Jurkat, Clone E6-1 (cell line): ENCODE measurements around a stretch of chr1.

DNA sequence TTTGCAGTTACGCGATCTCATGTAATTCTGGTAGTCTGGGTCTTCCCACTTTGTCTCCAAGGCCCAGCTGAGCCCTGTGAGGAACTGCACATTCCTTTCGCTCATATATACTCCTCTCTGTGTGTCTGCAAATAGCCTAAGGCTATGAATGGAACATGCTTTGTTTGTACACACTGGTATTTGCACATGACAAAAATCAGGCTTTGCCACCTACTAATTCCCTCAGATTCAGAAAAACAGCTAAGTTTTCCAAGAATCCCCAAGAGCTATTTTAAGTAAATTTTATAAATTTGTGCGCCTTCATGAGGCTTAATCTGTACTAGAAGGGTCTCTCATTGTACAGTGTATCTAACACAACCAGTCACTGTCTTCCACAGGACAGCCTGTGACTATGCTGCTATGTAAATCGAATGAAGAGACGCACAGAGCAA is 87.2 kb downstream of the SIPA1L2 start:
- RRBS: no CpG with 5 or more reads among the region's 6 CpGs

- RRBS: no CpG with 5 or more reads among the region's 3 CpGs
Observed at GRCh38 chr1:232624819-232625163, 5.1 kb downstream of the SIPA1L2 start.

DNA sequence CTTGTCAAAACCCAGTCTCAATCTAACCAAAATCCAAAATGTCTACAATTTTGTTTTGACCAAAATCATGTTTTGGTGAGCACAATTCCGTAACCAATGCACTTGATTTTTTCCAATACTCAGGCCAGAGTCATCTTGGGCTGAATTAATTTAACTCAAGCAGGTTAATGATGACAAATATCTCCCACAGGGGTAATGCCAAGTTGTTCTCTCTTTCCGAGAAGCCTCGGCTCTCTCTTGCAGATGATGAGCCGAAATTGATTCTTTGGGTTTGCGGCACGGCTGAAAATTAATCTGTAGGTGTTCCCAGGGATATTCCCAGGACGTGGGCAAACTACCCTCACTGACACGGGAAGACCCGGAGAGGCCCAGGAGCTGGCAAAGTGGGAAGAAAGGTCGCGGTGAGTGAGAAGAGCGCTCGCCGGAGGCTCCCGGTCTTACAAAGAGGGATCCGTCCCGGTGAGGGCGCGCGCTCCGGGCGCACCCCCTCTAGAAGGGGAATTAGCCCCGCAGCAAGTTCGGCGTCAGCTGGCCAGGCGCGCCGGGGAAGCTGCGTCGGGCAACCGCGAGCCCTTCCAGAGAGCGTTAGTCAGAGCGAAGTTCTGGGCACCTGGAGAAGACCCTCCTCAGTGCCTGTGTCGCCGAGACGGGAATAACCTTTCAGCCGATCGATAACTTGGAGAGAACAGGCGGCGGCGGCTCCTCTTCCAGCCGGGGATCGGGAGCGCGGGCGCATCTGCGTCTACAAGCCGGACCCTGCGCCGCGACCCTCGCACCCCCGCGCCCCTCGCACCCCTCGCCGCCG is 785 bp downstream of the SIPA1L2 start:
- RRBS: 2% methylated on average over 14 of the region's 59 CpGs

DNA sequence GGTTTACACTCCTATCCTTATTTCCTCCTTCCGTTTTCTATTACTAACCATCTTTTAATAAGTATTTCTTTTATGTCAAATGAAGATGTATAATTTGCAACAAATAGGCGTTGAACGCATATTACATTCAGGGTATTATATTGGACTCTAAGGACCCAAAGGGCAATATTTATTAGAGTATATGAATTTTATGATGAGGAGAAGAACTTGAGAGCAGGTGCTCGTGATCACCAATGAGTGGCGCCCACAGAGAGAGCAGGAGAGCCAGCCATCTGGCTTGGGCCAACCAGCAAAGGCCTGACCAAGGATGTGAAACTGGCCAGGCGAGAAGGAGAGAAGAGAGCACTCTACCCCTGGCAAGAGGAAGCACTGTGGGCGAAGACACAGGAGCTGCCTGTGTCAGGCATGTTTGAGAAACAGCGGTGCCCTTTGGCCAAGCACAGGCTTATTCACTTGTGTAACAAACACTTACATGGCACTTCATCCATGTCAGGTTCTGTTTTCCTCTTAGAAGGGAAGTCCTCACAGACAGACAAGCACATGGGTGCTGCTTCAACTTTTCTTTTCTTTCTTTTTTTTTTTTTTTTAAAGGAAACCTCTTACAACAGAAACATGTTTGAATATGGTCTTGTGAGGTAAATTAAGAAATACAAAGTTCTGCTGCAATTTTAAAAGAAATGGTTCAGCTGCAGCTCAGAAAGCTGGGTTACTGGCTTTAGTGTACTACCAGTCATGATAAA is 4.2 kb upstream of the SIPA1L2 start:
- RRBS: no CpG with 5 or more reads among the region's 8 CpGs

DNA sequence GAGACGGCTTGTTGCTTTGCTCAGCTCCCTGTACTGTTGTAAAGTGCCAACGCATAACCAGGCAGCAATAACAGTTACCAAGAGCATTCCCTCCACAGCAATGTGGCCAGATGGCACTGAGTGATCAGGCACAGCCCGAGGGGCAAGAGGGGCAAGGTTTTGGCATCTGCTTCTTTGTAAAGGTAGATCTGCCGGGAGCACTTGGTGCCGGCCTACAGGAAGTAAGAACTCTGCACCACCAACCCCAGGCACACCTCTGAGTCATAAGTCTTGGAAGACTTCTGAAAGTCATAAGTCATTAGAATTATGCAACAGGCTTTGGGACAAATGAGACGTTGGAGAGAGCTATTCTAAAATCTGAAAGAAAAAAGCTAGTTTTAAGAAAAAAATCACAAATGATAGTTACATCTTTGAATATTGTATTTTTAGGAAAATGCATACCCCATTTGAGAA is 37.9 kb upstream of the MAP10 start:
- RRBS: no CpG with 5 or more reads among the region's 6 CpGs

DNA sequence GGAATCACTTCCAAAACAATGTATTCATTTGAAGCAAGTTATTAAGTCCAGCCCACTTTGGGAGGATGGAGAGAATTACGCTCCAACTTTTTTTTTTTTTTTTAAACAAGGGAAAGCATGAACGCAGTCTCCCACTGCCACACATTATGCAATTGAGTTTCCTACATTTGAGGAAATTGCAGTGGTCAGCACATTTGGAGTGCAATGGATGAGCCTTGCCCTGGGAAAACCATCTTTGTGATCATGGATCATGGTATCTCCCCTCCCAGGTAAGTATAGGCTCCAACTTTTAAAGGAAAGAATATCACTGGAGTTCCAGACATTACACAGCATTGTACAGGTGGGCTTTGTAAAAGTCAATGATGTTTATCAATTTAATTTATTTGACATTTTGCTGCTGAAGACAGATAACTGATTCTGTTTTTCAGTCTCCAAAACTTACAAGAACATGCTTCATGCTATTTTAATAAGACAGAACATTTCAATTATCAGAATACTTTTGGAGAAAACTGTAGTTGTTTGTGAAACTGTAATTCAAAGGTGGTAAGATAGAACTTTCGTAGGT is 26.8 kb downstream of the MAP10 start:
- RRBS: no CpG with 5 or more reads among the region's 3 CpGs

GRCh38 chr1:233112611-233113580 is 162.5 kb downstream of the NTPCR start:
- RRBS: no CpG with 5 or more reads among the region's 10 CpGs

DNA sequence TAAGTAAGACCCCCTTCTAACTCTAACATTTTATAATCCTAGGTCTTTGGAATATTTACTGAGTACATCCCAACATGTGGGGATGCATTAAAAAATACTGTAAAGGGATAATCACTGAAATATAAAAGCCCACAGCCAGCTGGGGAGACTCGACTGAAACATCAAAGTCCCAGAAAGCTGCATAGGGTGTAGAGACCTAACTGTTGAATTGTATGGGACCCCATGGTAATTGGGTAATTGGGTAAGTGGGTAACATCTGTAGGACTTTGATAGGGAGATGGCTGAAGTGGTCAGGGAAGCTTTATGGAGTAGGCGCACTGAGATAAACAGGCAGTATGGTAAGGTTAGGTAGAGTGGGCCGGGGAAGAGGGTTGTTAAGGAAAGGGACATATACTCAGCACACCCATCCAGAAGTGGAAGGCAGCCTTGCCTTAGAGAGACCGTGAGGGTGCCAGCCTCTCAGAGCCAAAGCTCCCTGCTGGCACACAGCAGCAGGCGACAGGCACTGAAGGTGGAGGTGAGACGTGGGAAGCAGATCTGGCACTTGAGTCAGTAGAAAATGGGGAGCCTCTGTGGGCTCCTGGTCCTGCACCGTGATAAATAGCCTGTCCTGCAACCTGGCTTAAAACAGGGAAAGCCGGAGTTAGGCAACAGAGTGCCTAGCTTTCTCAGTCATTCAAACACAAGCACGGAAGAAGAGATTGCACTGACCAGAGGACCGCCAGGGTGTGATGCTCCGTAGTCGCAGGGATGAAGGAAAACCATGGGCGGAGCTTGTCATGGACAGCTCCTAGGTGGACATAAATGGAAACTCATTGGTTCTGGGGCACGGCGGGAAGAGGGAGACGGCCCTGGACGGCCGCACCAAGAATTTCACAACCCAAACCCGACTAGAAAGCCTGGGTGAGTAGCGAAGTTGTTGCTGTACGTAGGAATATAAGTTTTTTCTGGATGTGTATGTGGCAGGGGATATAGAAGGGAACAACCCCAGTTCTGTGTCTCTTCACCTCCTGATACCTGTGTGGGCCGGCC is 15.4 kb downstream of the KCNK1 start:
- RRBS: no CpG with 5 or more reads among the region's 22 CpGs

- RRBS: no CpG with 5 or more reads among the region's 12 CpGs
Observed at GRCh38 chr1:234474592-234475459, 4.2 kb downstream of the TARBP1 start.

- RRBS: no CpG with 5 or more reads among the region's 5 CpGs
Observed at GRCh38 chr1:234509649-234510348, 30.8 kb upstream of the TARBP1 start.

DNA sequence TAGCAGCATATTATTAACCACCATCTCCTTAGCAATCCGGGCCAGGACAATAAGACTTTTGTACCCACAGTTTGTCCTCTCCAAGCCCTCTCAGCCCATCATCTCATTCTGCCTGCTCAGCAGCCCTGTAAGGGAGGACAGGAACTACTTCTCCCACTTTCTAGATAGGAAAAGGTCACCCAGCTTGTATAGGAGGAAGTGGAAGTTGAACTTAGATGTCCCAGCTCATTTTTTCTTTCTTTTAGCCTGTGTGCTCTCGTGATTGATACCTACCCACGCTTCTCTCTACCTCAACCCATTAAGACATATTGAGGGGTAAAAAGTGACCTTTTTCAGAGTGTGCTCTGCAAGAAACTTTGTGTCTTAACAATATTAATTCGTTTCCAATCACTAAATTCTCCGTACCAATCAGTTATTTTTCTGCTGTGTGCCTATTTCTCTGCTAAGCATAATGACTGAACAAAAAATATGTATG is 49.6 kb upstream of the TARBP1 start:
- RRBS: no CpG with 5 or more reads among the region's 5 CpGs

DNA sequence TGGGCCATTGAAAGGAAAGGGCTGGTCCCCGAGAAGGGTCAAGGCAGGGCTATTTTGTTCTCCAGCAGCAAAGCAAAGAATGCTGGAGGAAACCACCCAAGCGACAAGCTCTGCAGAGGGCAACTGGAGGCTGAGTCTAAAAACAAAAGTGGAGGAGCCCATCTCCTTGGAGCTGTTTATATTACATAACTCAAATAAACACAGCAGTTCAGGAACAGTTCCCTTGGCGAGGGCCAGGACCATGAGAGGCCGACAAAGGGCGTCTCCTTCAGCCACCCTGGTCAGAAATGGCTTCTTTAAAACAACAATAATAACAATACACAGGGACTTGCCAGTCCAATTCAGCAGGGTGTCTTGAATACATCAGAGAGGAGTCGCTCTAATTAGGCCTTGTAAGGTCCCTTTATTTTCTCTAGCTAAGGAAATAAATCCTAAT is 56.8 kb upstream of the TARBP1 start:
- RRBS: no CpG with 5 or more reads among the region's 6 CpGs

GRCh38 chr1:234542446-234542980 is 63.5 kb upstream of the TARBP1 start:
- RRBS: no CpG with 5 or more reads among the region's 7 CpGs

DNA sequence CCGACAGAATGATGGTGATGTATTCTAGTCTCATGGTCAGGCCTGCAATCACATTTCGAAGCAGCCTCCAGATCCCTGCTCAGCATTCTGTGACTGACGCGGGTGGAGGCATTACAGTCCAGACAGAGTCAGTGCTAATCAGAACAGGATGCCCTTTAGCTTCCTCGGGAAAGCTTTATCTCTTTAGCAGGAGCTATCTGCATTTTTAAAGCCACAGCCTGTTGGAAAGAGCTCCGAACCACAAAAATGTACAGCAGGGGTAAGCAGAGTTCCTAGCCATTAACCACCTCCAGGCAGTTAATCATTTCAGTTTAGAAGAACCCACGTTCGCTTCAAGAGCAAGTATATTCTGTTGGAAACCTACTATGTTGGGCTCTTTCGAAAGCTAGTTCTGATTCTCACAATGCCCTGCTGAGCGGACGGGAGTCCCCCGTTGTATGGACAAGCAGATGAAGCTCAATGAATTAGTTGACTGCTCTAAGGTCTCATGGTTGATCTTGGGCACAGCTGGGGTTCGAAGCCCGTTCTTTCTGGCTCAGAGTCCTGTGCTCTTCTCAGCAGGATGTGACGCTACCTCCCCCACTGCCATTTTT is 56.4 kb downstream of the IRF2BP2 start:
- RRBS: no CpG with 5 or more reads among the region's 15 CpGs

DNA sequence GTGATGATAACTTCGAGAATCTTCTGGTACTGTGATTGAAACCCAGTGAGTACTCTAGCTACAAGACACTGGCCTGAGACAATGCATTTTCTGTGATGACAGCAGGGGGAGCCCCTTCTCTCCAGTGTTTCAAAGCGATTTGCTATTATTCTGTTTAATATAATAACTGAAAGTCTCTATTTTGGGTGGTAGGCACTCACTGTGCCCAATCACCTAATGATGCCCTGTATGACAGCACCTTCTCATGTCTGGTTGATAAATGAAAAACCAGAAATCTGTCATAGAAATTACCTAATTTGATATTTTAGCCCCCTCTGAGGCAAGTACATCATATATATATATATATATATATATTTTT is 12.0 kb downstream of the IRF2BP2 start:
- RRBS: no CpG with 5 or more reads among the region's 2 CpGs

- RRBS: 2% methylated on average over 20 of the region's 65 CpGs
Observed at GRCh38 chr1:234607971-234608888, 1.7 kb downstream of the IRF2BP2 start.

DNA sequence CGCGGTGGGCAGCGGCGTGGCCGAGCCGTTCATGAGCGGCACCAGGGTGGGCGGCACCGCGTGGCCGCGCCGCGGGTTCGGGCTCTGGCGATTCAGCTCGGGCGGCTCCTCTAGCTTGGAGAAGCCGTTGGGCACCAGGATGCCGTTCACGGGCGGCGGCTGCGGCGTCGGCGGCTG is 1.2 kb downstream of the IRF2BP2 start:
- RRBS: no CpG with 5 or more reads among the region's 27 CpGs

DNA sequence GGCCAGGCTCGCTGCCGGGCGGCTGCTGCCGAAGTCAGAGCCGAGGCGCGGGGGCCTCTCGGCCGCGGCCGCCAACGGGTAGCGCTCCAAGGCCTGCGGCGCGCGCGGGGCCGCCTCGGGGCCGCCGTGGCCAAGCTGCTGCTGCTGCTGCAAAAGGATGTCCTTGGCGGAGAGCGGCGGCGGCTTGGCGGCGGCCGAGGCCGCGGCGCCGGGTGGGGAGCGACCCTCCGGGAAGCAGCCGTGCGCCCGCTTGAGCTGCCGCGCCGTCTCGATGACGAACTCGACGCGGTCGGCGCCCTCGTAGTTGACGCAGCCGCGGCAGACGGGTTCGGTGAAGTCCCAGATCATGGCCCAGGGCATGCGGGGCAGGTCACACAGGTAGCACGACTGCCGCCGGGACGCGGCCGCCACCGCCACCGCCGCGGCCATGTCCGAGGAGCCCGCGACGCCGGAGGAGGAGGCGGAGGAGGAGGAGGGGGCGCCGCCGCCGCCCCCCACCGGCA is 861 bp downstream of the IRF2BP2 start:
- RRBS: 1% methylated on average over 19 of the region's 76 CpGs

DNA sequence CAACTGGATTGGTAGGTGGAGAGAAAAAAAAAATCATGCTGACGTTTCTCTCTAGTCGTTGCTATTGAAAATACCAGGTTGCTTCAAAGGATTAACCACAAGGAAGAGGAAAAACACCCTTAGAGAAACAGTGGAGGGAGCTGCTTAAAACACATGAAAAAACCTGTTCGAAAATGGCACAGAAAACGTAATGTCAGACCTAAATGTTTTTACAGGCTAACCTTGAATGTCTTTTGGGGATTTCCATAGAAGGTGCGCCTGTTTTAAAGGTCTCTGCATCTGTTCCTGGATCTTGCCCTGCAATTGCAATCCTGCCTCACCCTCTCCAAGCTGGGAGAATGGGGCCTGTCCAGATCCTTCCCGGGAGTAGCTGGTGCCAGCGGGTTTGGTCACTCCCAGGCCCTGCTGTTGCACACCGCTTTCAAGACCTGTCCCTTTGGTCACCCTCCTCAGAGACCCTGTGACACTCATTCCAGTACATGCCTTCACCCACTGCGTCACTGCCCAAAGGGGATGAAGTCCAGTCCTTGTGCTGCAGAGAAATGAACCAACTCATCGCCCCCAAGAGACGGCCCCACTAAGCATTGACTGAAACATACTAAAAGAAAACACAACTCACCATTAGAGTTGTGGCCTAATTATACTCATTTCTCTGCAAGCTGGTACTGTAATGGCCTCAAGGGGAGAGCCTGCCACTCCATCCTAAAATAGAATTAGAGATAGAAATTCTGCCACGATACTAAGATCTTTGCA is 1.8 kb upstream of the IRF2BP2 start:
- RRBS: no CpG with 5 or more reads among the region's 12 CpGs

GRCh38 chr1:234696025-234696258 is 86.0 kb upstream of the IRF2BP2 start:
- RRBS: no CpG with 5 or more reads among the region's 4 CpGs